Fibroblast of villous mesenchyme (primary cell): ENCODE measurements around a stretch of chr16.

DNA sequence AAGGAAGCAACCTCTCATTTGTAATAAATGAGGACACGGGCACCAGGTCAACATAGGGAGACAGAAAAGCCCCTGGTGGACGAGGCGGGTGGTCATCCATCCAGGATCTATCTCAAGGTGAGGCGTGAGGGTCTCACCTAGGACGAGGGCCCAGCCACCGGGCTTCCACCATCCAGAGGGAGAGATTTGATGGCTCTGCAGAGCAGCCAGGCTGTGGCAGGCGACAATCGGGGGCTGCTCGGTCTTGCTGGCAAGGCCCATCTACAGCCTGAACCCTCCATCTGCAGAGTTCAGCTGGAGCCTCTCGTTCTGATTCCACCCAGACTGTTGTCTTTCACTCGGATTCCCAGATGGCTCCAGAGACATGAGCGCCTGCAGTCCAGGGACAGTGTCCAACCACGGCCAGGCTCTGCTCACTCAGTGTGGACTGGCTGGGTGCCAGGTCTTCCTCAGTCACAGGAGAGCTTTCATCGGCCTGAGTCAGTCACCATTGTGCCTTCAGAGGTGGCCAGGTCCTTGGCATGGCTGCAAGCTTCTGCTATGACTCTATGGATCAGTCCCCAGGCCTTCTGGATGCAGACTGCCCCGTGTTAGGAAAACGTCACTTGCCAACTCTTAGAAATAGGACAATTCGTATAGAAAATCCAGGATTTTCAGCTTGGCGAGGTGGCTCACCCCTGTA is 5.9 kb downstream of the LITAFD start:
- CAGE, long polyA plus RNA, result no peak

DNA sequence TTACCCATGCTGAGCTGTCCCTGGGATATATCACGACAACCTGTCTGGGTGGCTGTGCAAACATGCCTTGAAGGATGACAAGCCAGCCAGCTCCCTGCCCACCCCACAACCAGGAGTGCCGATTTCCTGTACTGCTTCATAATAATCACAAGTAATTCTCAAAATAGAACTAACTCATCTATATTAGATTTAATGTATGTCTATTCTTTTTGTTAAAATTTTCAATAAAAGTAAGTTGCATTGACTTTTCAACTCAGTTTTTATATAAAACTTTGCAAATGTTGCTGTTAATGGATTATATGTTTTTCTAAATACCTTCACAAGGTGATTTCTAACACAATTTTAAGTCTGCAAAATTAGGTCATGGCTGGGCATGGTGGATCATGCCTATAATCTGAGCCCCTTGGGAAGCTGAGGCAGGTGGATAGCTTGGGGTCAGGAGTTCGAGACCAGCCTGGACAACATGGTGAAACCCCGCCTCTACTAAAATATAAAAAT is 36.1 kb downstream of the LITAFD start:
- CAGE, long polyA plus RNA, result no peak

GRCh38 chr16:8959815-8961029 is 3.5 kb downstream of the USP7 start:
- CAGE, long polyA plus RNA, result no peak

DNA sequence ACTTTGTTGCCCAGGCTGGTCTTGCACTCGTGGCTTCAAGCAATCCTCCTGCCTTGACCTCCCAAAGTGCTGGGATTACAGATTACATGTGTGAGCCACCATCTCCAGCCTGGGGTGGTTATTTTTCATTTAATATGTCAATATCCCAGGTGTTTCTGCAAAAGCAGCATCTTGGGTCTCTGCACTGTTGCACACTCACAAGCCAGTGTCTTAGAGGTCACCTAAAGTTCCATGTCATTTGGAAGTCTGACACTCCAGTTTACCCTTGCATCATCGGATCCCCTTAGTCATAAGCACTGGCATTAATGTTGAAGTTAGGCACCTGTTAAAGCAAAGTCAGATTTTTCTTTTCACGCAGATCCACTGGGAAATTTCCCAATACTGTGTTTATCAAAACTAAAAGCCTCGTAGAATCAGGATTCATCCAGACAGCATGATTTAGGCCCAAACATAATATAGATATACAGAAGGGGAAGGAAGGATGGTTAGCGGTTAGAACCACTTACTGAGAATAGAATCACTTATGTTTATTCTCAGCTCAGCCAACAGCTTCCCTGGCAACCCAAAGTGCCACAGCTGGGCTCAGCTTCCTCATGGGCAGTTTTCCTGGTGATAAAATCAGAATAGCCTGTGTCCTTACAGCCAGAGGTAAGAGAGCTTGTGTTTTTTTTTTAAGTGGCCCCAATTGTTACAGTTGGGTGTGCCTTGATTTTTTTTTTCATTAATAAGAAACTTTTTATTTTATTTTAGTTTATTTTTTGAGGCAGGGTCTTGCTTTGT is 30.1 kb upstream of the HAPSTR1 start:
- CAGE, long polyA plus RNA, result no peak

DNA sequence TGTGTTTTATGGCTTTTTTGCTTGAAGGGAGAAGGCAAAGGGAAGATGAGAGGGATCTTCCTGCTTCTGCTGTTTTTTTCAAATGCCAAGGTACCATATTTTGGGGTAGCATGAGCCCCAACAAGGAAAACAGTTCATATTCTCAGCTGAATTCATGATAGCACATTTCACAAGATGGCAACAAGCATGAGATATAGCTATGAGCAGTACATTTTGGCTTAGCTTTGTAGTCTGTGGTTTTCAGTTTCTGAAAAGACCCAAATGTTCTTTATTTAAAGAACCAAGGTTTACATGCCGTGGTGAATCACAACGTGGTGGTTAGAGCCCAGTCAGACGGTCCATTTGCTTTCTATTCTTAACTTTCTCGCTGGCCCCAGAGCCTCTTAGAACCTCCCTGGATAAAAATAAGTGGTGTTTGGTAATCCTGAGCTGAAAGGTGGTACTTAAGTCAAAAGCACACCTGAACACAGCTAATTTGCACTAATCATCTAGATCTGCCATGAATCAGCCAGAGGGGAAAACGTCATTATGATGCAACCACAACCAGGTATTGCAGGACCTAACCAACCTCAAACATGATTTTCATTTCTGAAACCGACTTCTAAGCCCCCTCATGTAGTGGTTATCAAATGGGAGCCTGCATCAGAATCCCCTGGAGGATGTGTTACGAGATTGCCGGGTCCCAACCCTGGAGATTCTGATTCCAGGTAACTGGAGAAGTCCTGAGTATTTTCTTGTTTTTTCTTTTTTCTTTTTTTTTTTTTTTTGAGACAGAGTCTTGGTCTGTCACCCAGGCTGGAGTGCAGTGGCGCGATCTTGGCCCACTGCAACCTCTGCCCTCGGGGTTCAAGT is 18.5 kb upstream of the HAPSTR1 start:
- CAGE, long polyA plus RNA, result no peak

- CAGE, long polyA plus RNA, result no peak
Observed at GRCh38 chr16:9101953-9102700, 10.7 kb downstream of the HAPSTR1 start.

GRCh38 chr16:9109172-9110328 is 18.1 kb downstream of the HAPSTR1 start:
- CAGE, long polyA plus RNA, result no peak

GRCh38 chr16:9114538-9114709 is 23.0 kb downstream of the HAPSTR1 start:
- CAGE, long polyA plus RNA, result no peak

DNA sequence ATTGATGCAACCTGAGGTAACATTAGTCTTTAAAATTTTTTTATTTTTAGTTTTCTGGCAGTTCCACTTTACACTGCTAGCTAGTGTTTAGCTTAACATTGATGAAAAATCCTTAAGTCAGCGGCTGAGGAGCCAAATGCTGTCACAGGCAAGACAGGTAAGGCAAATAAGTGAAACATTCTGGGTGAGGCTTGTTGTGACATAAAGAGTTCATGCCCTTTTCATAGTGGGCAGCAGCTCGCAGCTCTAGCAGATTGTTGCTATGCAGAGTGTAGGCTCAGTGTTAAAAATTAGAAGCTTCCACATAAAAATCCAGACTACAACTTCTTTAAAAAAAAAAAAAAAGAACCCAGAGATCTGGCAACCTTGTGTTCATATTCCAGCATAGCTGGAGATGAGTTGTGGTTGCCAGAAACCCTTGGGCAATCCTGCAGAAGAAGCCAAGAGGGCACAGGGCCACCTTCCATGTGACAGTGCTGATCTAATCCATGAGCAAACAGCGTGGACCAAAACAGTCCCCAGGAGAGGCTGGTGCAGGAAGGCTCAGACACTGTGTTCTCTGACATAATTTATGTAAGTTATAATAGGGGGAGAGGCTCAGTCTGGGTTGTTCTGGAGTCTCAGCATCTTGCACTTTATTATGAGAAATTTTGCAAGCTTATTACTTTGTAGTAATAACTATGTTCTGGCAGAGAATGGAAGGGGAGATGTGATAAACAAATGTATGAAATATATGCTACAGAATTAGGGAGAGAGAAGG is 273.8 kb downstream of the HAPSTR1 start:
- CAGE, long polyA plus RNA, result no peak

DNA sequence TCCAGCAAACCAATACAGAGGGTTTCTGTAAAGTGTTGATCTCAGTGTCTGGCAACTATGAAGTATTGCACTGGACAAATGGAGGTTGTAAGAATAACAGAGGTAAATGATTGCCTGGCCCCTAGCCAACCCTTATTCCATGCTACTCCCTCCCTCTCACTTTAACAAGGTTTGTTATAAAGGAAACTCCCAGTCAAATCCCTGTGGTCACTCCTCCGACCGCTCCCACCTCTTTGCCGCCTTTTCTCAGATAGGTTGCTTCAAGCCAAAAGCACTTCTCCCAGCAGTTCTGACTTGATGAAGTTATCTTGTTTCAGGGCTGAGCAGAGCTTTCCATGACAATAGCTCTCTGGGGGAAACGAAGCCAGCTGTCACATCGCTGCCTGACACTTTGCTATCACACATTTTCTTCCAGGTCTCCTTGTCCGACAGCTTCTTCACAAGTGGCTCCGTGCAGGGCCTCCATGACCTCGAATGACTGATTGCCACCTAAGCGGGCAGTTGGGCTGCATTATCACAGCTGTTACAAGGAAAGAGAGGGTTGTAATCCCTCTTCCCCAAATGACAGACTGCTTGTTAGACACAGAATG is 278.6 kb downstream of the HAPSTR1 start:
- CAGE, long polyA plus RNA, result no peak

GRCh38 chr16:10275526-10275984 is 93.3 kb upstream of the GRIN2A start:
- CAGE, long polyA plus RNA, result no peak

- CAGE, long polyA plus RNA, result no peak
Observed at GRCh38 chr16:10297282-10297862, 88.5 kb upstream of the ATF7IP2 start.

- CAGE, long polyA plus RNA, result no peak
Observed at GRCh38 chr16:10531958-10533063, 48.1 kb downstream of the EMP2 start.

- CAGE, long polyA plus RNA, result no peak
Observed at GRCh38 chr16:10622006-10623032, 41.9 kb upstream of the EMP2 start.

DNA sequence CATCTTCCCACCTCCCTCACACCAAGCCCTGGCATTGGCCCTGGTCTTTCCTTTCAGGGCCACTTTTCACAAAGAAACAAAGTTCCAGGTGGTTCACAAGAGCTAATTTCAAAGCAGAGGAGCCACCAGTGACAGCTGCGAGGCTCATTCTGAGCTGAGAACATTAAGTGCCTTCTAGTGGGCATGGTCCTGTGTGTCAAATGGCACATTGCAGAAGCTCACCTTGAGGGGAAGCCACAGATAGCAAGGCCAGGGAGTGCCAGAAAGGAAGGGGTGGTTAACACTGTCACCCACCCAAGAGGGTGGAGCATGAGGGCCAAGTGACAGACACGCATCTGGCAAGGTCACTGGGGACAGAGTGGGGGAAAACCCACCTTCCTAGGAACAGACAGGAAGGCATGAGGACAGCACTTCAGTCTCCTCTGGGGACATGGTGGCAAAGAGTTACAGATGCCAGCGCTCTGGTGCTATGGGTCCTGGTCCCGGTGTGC is 22.1 kb downstream of the NUBP1 start:
- CAGE, long polyA plus RNA, result no peak

DNA sequence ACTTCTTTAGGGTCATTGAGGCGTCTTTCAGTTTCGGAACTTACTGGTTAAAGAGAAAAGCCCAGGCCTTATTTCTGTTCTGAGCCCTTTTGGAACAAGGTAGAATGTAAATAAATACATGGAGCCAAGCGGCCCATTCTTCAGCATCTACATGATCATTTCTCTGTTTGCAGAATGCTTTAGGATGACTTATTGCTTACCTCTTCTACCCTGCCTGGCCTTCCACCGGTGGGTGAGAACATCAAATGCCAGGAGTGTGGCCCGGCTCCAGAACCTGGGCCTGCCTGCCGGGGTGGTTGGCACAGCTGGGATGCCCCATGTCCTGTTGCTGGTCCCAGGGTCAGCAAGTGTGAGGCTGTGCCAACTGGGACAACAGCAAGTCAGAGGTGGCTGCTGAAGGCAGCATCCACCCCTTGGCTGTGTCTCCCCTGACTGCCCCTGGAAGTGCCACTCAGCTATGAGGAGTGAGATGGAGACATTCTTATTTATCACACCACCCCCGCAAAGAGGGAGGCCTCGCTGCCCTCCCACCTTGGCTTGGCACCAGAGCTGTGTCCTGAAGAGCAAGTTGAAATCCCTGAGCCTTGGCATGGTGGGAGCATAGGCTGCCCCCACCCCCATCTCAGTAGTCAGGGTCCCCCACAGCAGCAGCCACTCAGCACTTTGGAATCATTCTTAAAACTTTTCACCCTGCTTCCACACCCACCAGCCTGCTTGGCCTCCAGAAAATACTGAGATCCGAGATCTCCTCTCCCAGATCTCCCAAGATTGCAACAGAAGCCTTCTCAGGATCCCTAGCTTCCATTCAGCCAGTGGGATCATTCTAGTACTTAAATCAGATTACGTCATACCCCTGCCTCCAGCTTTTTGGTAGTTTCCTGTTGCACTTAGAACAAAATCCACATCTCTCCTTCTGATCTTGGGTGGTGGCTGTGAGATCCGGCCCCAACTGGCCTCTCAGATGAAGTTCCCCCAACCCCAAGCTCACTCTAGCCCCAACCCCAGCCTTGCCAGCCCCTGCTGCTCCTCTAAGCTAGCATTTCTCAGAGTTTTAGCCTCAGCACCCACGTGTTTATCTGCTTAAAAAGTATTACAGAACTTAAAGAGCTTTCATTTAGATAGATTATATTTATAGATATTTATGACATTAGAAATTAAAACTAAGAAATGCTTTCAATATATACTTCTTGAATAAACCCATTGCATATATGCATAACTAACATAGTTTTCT is 127.5 kb downstream of the SOCS1 start:
- CAGE, long polyA plus RNA, result no peak

DNA sequence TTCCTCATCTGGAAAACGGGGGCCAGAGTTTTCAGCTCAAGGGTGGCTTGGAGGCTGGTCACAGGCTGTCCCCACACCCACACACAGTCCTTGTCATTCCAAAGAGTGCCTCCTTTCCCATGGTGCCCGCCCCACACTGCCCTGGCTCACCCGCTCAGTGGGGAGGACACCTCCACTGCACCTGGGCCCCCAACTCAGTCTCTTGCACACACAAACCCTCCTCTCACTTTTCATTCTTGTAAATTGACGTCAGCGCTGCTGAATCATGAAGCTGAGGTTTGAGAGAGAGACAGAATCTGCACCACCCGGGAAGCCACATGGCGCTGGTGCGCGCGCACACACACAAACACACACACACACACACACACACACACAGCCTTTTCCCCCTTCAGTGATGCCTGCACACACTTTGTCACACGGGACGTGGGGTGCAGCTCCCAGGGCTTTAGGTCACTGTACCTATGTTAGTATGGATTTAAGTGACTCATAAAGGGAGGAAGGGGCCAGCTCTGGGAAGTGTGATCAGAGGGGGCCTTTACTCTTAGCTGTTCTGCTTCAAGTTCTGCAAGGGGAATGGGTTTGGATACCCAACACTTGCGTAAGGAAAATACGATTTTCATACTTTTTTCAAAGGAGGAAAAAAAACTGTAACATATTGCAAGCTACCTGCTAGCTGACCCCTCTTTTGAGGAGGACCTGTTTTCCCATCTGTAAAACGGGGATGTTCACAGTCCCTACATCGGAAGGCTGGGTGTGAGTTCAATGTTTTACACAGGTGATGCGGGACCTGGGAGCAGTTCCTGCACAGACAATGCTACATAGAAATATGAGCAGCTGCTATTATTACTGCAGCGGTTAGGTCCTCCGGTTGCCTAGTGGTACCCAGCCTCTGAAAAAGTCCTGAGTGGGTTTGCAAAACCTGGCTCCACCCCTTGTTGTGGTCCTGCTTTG is 3.8 kb downstream of the SOCS1 start:
- CAGE, long polyA plus RNA, result no peak

DNA sequence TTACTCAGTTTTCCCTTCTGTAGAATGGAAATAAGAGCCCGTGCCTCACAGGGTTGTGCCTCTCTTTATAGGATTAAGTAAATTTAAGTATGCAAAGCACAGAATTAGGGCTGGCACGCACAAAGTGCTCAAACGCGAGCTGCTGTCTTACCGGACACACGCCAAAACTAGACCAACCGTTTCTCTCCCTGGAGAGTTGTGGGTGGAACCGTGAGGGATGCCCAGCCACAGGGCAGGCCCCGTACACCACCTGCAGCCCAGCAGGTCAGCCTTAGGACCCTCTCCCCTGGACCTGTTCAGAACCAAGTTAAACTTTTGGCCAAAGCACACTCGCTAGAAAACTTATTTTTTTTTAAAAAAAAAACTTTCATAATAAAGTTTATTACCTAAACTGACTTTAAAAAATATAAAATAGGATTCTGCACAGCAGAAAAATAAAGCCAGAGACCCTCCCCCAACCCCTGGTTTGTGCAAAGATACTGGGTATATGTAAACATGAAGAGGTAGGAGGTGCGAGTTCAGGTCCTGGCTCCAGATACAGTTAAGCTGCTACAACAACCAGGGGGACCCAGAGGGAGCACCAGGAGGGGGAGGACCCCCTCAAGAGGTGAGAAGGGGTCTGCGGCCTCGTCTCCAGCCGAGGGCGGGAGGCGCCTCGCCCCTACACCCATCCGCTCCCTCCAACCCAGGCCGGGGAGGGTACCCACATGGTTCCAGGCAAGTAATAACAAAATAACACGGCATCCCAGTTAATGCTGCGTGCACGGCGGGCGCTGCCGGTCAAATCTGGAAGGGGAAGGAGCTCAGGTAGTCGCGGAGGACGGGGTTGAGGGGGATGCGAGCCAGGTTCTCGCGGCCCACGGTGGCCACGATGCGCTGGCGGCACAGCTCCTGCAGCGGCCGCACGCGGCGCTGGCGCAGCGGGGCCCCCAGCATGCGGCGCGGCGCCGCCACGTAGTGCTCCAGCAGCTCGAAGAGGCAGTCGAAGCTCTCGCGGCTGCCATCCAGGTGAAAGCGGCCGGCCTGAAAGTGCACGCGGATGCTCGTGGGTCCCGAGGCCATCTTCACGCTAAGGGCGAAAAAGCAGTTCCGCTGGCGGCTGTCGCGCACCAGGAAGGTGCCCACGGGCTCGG is 1.6 kb downstream of the SOCS1 start:
- CAGE, long polyA plus RNA, result no peak

DNA sequence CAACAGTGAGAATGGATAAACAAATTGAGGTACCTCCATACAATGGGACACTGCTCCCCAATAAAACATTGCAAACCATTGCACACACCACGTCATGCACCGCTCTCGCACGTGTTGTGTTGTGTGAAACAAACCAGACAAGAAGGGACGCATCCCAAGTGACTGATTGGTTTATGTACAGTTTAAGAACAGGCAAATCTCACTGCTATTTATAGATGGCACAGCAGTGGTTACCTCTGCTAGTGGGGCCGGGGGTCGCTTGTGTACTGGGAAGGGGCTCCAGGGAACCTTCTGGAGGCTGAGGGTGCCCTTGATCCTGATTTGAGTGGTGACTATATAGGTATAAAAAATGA is 16.0 kb upstream of the PRM1 start:
- CAGE, long polyA plus RNA, result no peak

DNA sequence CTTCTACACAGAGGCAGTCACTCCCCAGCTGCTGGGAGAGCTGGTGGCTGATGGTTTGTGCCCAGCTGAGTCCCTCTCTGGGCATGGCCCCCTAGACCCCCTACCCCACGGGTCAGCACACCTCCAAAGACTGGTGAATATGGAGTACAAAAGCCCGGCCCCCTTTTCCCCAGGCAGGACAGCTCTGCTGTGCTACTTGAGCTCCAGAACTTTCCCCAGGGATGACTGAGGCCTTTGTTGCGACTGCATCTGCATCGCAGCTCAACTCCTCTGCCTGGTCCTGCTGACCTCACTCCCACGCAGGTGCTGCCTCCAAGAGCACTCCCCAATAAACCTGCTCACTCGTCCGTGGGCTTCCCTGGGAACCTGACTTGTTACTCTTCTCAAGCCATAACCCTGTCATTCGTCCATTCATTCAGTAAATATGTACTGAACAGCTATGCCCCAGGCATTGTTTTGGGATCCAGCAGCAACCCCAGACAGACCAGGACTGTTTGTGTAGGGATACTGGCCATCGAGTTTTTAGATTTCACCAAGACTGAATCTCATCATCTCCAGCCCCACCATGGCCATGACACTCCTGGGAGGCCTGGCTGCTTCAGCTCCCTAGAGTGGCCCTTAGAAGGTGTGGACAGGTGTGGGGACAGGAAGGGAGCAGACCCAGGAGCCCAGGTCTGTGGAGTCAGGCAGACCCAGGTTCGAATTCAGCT is 11.5 kb upstream of the RMI2 start:
- CAGE, long polyA plus RNA, result no peak